Aortic smooth muscle cell (primary cell): ENCODE results near the genes FRMD4A and FAM107B.

GRCh38 chr10:13971957-13972561 is 358.7 kb downstream of the FRMD4A start:
- RRBS = no CpG with 5 or more reads among the region's 6 CpGs

DNA sequence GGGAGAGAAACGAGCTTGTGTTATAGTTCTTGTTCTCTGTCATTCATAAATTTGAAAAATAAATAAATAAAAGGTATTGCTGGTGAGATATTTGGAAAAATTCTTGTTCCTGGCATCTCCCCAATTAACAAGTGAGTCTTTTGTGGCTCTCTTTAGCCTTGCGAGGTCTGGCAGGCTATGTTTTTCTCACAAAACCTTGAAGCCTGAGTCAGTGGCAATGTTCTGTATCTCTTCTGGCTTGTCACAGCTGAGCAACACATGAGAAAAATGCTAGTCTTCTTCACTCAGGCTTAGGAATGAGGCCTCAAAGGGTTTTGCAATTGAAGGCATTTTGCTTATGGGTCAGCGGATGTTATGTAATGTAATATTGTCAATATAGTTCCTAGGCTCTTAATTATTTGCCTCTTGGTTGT is 273.9 kb downstream of the FRMD4A start:
- RRBS = no CpG with 5 or more reads among the region's 3 CpGs

GRCh38 chr10:14330747-14331201 is at the start of gene FRMD4A:
Gene FRMD4A (minus strand): TSS chr10:14330924.
- RRBS = no CpG with 5 or more reads among the region's 7 CpGs

DNA sequence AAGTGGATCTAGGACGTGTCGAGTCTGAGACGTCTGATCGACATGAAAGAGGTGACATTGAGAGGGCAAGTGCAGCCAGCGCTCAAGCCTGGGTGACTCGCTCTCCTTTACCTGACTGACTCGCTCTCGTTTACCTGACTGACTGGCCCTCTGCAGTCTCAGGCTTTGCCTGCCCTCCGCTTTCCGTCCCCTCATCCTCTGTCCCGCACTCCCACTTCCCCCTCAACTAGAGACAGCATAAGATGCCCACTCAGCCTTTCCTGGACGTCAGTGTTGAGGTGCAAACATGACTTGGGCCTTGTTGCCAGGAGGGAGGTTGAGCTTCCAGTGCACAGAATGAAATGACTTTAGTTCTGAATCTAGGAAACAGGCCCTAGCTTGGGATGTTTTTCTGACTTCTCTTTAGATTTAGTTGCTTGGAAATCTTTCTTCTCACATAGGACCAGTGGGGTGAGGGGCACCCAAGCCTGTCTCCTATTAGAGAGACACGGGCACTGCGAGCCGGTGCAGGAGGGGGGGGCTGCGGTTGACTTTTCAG is 202.8 kb upstream of the FRMD4A start:
- RRBS = no CpG with 5 or more reads among the region's 16 CpGs

- RRBS = no CpG with 5 or more reads among the region's 12 CpGs
Observed at GRCh38 chr10:14533956-14534624, 203.4 kb upstream of the FRMD4A start.

DNA sequence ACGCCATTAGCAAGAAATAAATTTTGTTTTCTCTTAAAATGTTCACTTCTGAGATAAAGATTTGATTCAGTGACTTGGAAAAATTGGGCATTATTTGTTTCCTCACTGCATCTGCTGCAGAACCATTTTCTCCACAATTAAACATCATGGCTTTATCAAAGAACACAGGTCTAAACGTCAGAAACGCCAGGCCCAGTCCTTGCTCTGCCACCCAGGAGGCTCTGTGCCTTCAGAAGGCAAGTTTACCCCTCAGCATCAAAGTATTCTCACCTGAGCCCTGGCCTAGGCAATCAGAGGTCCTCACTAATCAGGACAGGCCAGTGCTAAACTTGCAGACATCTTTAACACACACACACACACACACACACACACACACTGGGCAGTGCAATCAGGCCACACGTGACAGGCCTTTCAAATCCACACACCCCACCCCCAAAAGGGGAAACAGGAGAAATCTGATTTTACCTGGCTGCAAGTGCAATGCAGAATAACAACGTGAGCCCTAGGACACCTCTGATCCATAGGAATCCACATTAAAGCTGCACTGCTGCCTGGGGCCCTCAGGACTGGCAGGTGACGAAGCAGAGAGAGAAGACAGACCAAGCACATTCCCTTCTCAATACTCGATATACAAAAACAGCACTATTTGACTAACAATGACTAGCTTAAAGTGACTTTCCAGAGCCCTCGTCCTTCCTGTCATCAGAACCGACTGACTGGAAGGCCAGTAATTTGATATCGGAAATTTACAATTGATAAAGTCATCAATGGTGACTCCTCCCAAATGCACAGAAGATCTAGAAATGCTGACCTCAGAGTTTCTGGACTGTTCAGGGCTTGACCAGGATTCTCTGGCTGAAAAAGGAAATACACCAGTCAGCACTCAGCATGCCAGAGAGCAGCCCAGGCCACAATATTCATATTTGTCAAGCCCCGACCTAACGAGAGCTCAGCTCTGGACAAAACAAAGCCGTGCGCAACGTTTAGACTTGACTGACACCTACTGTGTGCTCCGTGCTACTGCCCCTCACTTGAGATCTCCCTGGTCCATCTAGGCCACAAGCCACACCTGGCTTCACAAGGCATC is 218.8 kb downstream of the FAM107B start:
- RRBS = no CpG with 5 or more reads among the region's 16 CpGs

- RRBS = no CpG with 5 or more reads among the region's 11 CpGs
Observed at GRCh38 chr10:14556638-14557604, 217.8 kb downstream of the FAM107B start.

GRCh38 chr10:14562170-14562688 is 212.5 kb downstream of the FAM107B start:
- RRBS = no CpG with 5 or more reads among the region's 2 CpGs

DNA sequence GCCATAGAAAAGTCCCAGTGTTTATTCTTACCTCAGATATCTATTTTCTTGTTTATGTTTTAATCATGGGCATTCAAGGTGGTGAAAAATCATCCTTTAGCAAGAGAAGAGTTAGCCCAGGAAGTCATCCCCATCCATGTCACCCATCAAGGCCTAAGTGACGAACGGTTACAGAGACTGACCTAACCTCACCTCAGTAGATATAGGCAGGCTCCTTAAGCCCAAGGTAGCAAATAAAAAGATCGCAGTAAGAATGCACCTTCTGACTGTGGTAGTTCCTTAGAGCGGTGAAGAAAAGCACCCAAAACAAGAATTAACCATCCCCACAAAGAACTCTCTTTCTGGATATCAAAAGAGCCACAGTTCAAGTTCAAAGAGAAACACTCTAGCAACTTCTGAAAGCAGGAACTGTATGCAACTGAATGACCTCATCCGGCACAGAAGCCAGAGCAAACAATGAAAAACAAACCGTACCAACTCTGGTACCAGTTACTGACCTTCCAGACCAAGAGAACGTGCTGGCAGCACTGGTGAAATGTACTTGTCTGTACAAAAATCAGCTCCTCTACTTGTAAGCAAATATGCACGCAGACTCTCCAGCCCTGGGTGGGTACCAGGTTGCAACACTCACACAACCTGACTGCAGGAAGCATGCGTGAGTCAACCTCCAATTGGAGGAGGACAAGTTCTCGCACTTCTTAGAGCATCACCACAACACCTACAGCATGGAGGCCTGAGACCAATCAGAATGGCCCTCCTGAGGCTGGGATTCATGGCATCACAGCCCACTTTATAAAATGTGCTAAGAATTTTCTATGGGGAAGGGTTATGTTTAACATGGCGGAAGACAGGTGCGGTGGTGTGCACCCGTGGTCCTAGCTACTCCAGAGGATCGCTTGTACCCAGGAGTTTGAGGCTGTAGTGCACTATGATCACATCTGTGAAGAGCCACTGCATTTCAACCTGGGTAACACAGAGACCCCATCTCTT is 202.7 kb downstream of the FAM107B start:
- RRBS = no CpG with 5 or more reads among the region's 14 CpGs

DNA sequence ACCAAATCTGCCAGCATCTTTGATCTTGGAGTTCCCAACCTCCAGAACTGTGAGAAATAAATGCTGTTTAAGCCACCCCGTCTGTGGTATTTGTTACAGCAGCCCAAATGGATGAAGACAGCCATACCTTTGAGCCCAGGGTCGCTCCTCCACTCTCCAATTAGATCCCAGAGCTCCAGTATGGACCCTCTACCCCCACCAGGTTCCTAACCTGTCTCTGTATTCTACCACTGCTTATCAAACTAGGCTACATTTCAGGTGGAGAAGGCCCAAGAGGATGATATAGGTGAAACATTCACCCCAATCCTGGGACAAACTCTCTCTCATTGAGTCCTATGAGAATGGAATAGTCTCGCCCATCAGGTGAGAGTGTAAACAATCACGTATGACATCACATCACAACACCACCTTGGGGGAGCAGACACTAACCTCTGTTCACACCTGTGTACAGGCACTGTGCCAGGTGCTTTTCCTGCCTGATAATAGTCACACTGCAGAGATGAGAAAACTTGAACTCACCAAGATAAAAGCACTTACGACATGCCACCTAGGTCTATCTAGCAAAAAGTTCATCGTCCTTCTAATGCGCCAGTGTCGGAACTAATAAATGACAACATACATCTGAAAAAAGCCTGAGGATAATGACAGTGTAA is 187.9 kb downstream of the FAM107B start:
- RRBS = no CpG with 5 or more reads among the region's 8 CpGs

GRCh38 chr10:14605134-14605851 is 169.4 kb downstream of the FAM107B start:
- RRBS = no CpG with 5 or more reads among the region's 7 CpGs

DNA sequence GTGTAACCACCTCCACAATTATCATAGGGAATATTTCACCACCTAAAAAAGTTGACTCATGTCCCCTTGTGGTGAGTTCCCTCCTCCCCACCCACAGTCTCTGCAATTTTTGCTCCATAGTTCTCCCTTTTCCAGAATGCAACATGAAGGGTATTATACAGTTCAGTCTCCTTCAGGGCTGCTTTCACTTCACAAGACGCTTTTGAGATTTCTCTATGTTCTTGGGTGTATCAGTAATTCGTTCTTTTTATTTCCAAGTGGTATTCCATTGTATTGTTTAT is 156.8 kb downstream of the FAM107B start:
- RRBS = no CpG with 5 or more reads among the region's 2 CpGs

DNA sequence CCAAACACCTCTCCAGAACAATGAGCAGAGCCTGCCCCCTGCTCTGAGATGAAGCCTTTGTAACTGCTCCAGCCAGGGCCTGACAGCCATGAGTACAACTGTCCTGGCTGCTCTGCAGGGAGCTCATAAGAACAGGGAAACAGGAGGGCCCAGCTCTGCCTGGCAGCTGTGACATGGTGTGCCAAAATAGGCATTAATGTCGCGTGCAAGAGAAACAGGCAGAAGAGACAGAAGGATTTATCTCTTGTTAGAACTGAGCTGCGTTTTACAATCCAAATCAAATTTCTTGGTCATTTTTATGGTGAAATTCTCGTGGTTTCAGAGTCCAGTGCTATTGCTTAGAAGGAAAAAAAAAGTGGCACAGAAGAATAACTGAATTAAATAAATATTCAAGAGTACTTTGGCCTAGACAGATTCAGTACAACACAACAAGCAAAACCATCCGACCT is 149.3 kb downstream of the FAM107B start:
- RRBS = no CpG with 5 or more reads among the region's 5 CpGs

DNA sequence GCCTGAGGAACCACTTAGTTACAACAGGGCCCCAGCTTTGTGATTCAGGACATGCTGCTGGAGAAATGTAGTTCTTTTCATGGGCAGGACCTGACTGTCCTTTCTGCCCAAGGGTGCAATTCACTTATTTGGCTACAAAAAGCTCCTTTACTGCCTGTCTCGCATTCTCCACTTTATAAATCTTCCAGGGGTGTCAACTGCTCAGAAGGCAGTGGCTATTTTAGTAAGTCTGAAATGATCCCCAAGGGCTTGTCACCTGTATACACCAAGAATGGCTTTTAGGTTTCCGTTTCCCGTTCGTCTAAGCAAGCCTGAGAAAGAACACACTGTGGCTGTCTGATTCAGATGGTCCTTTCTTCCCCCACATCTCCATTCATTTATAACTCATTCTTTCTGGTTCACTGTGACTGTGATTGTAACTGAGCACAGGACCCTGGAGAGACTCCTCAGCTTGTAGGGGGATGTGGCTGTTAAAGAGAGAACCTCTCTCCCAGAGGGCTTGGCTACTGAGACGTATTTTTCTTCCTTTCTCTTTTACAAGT is 129.5 kb downstream of the FAM107B start:
- RRBS = no CpG with 5 or more reads among the region's 5 CpGs

DNA sequence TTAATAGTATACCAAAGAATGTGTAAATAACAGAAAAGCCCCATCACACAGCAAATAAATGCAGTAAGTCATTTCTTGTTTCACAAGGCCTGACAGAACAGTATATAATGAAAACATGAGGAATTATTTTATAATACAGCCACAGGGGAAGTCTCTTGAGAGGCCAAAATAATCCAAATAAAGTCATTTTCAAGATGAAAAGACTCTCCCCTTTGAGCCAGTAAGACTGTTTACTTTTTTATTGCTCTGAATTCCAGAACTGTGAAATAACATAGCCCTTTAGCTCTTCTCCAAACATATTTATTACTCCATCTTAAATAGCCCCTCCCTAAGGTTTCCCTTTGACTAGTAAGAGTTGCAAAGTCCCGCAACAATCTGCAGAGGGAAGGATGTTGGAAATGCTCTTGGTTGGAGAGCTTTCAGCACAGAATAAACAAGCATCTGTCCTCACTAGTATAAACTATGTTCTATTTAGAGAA is 104.3 kb downstream of the FAM107B start:
- RRBS = no CpG with 5 or more reads among the region's 1 CpG

- RRBS = no CpG with 5 or more reads among the region's 8 CpGs
Observed at GRCh38 chr10:14774711-14775085, at the start of gene FAM107B. Gene FAM107B (minus strand): TSS chr10:14774897.

DNA sequence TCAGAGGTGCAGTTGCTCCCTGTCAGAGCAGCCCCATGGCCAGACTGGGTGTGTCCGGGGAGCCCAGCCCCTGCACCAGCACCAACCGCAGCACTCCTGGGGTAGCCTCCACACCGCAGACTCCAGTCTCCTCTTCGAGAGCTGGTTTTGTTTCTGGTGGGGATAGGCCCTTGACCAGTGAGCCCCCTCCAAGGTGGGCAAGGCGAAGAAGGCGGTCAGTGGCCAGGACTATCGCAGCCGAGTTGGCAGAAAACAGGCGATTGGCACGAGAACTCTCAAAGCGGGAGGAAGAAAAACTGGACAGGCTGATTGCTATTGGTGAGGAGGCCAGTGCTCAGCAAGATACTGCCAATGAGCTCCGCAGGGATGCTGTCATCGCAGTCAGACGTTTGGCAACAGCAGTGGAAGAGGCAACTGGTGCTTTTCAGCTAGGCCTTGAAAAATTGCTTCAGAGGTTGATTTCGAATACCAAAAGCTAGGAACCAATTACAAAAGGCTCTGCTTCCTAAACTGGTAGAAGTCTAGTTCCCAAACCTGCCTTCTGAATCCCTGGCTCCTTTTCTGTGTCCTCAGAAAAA is 5.4 kb downstream of the HSPA14 start:
- RRBS = no CpG with 5 or more reads among the region's 15 CpGs

- RRBS = no CpG with 5 or more reads among the region's 13 CpGs
Observed at GRCh38 chr10:15313784-15314261, 57.3 kb downstream of the FAM171A1 start.

DNA sequence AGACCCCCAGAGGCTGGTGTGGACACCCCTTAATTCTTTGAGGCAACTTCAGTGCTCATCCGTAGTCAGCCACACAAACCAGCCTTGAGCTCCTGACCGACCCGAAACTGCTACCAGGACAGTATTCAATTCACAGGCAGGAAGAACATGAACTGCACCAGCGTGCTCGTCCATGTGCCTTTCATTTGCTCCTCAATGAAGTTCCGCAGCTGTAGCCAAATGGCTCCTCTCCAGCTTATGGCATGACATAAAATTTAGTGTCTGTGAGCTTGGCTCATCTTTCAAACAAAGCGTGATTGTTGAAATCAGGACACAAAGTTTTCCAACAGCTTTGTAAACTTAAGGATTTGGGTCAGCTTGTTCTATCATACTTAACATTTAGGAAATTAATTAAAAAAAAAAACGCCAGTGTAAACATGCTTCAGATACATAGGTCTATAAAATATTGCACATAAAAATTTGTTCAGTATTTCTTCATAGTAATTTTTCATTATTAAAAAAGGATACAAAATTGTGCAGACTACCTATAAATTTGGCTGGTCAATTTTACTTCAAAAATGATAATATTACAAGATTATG is 144.2 kb upstream of the FAM171A1 start:
- RRBS = no CpG with 5 or more reads among the region's 8 CpGs

DNA sequence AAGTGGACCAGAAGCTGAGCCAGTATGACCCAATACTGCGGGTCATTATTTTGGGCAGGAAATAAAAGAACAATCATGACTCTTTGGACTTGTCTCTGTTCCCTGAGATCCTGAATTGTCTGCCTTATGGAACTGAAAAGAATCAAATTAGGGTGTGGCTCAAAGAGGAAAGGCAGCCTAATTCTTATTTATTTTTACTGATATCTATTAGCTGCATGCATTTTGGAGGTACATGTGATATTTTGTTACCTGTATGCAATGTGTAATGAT is 168.3 kb upstream of the FAM171A1 start:
- RRBS = no CpG with 5 or more reads among the region's 1 CpG